HL-60 (cell line): ENCODE data around the gene SAMD9.

DNA sequence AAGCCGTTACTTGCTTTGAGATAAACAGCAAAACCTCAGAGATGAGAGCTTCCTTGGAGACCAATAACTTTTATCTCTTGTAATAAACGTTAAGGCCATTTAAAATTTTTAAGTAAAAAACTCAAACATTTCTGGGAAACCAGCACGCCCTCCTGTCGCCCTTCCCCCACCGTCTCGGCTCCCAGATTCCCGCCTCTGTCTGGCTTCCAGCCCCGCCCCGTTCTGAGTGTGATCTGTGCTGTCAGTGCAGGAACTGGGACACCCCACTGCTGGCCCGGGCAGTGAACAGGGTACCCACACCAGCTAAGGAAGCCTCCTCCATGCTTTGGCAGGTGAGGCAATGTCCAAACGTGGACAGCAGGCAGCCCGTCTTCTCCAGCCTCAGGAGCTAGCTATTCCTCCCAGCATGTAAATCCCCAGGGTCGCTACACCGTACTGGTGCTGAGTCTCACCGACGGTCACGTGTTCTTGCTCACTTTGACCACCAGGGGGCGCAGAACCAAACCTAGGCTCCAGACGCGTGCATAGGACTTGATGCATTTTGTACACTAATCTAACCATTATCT lies 22.9 kb upstream of the GATAD1 start:
- RRBS, result no CpG with 5 or more reads among the region's 20 CpGs

DNA sequence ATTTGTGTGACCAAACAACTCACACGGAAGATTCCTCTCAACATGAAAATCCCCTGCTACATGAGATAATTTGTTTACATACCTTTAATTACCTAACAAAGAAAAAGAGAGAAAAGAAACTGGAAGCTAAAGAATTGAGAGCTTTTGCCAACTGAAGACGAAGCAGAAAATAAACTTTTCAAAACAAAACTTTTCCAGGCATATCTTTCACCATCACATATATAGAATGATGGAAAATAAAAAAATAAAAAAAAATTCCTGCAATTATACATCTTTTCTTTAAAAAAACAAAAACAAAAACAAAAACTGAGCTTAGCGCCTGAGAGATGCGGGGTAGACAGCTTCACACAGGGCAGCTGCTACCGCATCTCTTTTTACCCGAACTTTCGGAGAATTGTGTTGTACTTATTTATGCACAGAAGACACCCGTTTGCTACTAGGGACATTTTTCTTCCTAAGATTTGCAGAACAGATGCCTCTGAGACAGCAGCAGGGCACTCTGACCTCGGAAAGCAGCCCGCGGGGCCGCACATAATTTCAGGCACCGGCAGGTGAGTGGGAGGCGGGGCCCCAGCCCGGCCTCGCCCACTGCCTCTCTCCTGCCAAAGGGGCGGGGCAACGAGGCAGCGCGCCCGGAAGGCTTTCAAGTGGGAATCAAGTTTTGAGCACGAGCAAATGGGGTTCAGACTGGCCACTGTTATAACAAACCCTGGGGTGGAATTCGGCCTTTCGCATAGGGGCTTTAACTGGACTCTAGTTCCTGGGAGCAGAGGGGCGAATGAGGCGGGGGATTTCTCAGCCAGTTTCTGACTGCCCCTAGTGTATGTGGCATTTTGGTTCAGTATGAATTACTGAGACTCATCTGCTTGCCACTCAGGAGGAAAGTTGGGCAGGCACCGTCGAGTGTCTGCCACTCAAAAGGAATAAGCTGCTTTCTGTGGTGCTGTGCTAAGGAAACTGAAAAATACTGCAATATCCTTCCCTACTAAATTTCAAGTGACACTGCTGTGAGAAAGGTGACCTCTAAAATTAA lies 18.4 kb upstream of the FAM133B start:
- RRBS, result 96% methylated on average over 5 of the region's 28 CpGs

- RRBS, result no CpG with 5 or more reads among the region's 3 CpGs
Measured at GRCh38 chr7:92610243-92610911, 20.2 kb upstream of the FAM133B start.

- RRBS, result no CpG with 5 or more reads among the region's 1 CpG
Measured at GRCh38 chr7:92634026-92634647, 43.9 kb upstream of the FAM133B start.

DNA sequence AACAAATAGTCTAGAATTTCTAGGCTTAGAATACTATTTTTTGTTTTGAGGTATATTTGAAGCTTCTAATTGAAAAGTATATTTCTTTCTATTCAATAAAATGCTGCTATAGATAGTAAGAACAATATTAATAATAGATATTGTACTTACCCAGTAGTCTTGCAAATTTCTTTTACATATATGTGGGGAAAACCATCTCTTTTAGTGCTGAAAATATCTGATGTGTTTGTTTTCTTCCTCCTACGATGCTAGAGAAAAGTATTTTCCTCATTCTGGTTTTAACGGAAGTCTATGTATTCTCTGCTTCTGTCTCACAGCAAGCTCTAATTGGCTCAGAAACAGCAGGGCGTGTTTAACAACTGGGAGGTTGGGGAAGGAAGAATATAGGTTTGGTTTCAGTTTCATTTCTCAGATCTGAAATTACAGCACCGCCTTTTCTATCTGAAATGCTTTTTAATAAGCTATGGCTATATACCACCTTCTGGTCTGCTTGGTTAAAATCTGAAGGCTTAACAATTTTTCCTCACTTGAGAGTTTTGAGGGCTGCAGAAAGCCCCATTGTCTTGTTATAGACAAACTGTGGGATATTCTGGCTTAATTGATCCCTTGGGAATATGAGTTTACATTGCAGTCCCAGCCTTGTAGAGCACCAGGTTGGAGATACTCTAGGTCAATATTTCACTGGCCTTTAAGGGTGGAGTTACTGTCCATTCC lies at the start of gene SAMD9:
Gene SAMD9 (minus strand): TSS at position 267 of the 714 bp plus-strand sequence.
- RRBS, result no CpG with 5 or more reads among the region's 4 CpGs

GRCh38 chr7:93146885-93147305 lies 1.3 kb downstream of the SAMD9L start:
- RRBS, result no CpG with 5 or more reads among the region's 4 CpGs

DNA sequence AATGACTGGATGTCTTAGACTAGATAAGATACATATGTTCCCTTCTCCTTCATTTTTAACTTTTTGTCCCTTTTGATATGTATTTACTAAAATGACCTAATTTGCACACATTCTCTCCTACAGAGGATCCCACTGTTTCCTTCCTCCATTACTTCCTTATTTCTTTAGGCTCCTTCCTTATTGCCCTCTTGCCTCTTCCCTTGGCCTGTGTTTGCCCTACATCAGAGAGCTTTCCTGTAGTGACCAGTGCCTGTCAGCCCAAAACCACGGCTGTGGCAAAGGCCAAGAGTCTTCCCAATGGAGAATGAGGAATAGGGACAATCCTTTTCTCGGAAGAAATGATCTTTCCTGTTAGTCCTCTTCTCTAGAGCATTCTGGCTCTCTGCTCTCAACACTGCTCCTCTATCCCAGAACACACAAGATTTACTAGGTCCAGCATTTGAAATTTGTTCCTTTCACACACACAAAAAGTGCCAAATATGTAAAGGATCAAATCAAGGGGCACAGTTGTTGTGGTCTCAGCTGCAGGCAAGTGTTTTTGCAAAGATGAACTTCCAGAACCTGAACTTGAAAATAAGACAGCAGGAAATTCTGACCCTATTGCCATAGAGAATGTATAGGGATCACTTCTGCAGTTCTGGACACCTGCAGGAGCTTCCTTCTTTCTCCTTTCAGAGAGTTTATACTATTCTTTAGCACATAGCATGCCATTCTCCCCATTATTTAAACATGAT lies 23.2 kb downstream of the HEPACAM2 start:
- RRBS, result no CpG with 5 or more reads among the region's 2 CpGs

GRCh38 chr7:94391659-94392051 lies 3.0 kb upstream of the COL1A2 start:
- RRBS, result no CpG with 5 or more reads among the region's 1 CpG

DNA sequence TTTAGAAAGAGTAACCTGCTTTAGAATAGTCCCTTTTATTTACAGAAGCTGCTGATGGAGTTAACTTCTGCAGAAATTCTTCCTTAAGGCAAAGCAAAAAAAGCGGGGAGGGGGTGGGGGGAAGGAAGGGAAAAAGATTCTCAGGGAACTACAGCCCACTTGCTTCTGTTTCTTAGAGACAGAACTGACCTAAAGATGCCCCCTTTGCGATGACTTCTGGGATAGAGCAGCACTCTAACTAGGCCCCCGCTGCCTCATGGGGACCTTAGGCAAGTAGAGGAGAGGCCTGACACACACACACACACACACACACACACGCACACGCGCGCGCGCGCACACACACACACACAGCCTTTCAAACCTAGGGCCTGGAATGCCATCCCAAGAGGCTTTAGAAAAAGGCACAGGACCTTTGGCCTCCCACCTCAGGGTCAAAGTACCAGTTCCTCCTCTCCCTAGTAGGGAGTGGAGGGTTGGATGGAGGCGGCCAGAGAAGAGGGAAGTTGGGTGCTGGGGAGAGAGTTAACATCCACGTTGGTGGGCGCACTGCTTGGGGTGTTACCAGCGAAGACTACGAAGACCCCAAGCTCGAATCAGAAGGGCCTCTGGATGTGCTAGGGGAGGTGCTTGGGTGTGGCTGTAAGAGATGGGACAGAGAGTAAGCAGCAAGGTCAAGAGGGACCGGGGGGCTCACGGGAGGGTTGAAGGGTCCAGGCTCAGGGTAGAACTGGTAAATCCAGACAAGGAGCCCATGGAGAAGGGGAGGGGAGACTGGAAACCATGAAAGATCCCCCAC lies 1.3 kb upstream of the COL1A2 start:
- RRBS, result no CpG with 5 or more reads among the region's 18 CpGs

GRCh38 chr7:94514143-94514393 lies 4.5 kb downstream of the CASD1 start:
- RRBS, result no CpG with 5 or more reads among the region's 1 CpG

DNA sequence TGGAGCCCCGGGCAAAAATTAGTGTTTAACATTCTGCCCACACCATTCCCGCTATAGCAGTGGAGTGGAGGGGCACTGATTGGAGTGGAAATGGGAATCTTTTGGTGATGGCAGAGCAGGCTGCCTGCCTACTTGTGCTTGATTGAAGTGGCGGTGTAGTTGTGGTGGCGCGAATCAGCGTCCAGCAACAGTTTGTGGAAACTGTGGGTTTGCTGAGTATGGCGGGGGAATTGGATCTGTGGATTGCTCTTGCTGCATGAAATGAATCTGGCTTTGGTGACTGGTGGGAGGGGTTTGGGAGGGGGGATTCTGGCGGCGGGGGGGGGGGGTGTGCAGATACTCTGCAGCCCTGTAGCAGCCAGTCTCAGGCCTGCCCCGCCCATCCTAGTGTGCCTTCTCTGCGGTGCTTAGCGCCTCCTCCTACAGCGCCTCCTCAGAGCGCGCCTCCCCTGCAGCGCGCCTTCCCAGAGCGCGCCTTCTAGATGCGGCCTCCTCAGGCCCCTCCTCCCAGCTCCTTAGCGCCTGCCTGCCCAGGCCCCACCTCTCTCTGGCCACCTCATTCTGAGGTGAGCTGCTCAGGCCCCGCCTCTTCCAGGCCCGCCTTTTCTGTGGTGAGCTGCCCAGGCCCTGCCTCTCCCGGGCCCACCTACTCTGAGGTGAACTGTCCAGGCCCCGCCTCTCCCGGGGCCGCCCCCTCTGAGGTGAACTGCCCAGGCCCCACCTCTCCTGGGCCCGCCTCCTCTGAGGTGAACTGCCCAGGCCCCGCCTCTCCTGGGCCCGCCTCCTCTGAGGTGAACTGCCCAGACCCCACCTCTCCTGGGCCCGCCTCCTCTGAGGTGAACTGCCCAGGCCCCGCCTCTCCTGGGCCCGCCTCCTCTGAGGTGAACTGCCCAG lies 1.8 kb upstream of the SGCE start:
- RRBS, result no CpG with 5 or more reads among the region's 33 CpGs

DNA sequence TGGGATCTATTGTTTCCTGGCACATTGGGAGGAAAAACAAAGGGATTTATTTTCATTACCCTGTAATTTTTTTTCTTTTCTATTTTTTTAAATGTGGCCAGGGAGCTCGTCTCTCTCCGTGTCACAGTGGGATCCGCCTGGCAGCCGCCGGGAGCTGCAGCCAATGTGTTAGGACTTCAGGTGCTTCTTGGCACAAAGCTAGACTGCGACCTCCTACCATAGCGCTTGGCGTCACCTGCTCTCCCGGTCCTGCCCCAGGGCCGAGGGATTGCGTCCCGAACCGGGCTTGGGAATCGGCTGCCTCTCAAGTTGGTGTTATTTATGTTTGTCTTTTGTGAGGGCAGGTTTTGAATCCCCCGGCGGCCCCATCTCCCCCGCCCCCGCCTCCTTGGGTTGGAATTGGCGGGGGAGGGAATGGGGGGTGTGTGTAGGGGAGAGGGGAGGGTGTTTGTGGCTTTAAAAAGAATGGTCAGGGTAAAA lies 933 bp downstream of the PPP1R9A start:
- RRBS, result 30% methylated on average over 10 of the region's 19 CpGs

DNA sequence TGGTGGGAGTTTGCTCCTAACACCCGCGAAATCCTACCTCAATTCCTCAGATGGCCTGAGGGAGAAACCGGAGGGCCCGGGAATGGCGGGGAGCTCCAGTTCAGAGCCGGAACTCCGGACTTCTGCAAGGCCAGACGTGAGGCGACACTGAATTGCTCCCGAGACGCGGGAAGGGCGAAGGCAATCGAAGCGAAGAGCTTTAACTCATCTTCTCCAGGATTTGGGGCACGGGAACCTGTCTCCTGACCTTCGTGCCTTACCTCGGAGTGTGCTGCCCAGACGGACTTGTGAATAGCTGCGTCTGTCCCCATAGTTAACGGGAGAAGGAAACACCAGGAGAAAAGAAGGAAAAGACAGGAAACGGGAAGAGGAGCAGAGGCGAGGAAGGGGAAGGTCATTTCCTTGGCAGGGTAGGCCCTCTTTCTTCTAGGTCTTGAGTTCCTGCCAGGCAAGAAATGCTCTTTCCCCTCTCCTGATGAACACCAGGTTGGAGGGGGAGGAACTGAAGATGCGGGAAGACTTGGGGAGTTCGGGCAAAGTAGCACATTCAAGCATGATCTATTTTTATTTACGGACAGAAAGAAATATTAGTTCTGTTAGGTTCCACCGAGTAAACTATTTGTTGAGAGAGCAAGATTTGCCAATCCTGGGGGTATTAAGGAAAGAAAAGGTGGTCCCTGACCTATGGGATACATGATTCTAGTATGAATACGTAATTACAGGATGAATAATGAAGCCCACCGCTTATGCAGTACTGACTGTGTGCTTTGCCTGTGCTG lies 633 bp upstream of the PON3 start:
- RRBS, result 14% methylated on average over 1 of the region's 29 CpGs

DNA sequence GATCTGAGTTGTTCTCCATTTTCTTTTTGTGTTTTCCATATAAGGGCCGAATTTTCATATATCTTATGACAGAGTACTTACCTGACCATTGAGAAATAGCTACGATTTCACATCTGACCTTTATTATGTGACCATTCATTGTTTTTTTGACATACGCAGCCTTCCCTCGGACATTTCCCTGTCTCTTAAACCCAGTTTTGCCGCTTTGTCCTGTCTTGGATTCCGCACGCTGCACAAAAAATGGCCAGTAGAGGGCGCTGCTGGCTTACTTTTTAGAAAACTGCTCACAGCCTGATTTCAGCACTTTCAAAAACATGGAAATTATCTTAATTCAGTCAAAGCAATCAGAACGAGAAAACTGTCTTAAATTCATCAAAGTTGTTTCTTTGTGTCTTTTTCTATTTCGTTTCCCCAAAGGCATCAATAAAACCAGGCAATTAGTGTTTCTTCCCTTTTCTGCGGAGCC lies 144.2 kb downstream of the DYNC1I1 start:
- RRBS, result no CpG with 5 or more reads among the region's 11 CpGs

- RRBS, result no CpG with 5 or more reads among the region's 7 CpGs
Measured at GRCh38 chr7:96177698-96178253, 144.1 kb downstream of the SLC25A13 start.

- RRBS, result no CpG with 5 or more reads among the region's 3 CpGs
Measured at GRCh38 chr7:96179347-96179893, 142.5 kb downstream of the SLC25A13 start.

GRCh38 chr7:96331182-96331828 lies 9.4 kb upstream of the SLC25A13 start:
- RRBS, result no CpG with 5 or more reads among the region's 3 CpGs

DNA sequence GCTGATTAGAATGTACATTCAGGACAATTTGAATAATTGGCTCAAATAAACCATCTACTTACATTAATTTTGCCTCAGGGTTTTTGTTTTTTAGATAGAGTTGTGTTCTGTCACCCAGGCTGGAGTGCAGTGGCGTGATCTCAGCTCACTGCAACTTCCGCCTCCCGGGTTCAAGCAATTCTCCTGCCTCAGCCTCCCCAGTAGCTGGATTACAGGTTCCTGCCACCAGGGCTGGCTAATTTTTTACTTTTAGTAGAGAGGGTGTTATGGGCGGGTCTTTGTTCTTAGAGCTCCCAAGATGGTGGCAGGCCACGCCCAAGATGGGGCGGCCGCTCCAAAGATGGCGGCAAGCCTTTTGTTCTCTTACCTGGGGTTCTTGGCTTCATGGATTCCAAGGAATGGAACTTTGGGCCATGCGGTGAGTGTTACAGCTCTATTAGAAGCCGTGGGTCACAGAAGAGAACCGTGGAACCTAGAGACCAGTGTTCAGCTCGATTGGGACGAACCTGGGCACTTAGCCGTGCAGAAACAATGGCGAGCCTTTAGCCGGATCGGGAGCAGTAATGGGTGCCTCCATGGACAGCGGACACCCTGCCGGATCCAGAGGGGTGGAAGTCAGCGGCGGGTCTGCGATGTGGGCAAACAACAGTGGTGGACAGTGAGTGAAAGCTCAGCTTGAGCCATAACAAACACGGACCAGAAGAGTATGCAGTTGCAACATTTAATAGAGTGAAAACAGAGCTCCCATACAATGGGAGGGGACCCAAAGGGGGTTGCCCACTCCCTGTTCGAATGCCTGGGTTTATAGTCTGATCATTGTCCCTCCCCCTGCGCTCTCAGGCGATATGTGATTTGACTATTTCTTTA lies 36.4 kb upstream of the SLC25A13 start:
- RRBS, result no CpG with 5 or more reads among the region's 26 CpGs

DNA sequence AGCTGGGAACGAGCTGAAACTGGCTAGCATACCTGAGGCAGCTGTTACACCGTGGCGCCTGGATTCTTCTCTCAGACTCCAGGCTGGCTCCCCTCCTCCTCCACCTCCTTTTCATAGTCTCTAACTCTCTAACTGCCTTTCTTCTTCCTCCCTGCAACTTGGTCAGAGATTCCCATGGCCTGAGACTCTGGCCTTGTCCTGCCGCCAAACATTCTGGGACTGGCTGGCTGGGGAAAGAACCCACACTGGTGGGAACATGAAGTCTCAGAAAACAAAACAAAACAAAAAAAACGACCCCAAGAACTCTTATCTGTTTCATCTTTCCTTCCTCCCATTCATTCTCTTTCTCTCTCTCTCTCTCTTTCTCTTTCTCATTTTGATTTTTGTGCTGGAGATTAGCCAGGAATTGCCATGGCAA lies 76.7 kb upstream of the SEM1 start:
- RRBS, result no CpG with 5 or more reads among the region's 5 CpGs

- RRBS, result no CpG with 5 or more reads among the region's 1 CpG
Measured at GRCh38 chr7:96876362-96876711, 129.0 kb upstream of the DLX6 start.